Right atrium auricular region (tissue), 2 donors: ENCODE data around the gene FZD10.

GRCh38 chr12:128810019-128811233 lies 13.3 kb downstream of the SLC15A4 start:
- PRO-cap, result bidirectional peak, plus-strand start at chr12:128810745, minus-strand start at chr12:128810613
- RAMPAGE, long total RNA, 2 experiments, result no peak in any of the 2 experiments

DNA sequence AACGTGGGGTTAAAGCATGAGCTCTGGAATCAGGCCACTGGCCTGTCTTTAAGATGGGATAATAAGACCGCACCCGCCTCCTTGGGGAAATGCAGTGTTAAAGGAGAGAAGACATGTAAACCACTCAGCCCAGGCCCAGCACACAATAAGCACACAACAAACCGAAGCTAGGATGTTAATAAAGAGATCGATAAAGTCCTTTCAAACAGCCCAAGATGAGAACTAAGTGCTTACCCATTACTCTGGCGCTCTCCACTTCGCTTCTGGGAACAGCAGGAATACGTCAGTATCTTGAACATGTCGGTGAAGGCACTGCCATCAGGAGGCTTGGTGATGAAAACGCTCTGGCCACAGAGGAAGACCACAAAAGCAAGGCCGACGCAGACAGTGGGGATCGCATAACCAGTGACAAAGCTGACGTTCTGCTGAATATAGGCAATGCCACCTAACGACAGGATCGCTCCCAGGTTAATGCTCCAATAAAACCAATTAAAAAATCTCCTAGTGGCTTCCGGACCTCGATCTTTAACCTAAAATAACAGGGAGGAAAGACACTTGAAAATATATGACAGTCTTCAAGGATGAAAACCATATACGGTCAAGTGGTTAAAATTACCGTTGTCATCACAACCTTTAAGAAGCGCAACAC lies 9.1 kb downstream of the SLC15A4 start:
- PRO-cap, result no peak
- RAMPAGE, long total RNA, 2 experiments, result no peak in any of the 2 experiments

DNA sequence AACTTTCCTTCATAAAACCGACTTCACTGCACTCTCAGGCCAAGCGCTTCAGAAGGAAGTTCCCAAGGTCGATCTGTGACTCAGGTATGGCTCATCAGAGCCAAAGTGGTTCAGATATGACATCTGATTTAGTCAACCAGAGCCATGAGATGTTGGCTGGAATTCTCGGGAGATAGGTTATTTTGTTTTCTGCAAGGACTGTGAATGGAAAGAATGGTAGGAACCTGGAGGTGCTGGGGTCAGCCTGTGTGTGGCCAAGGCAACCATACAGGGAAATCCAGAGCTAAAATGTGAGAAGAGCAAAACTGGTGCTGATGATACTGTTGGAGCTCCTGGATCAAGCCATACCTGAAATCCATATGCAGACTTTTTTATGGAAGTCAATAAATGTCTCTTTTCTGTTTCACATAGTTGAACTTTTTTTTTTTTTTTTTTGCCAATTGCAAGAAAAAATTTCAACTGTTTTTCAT lies 445.8 kb downstream of the GLT1D1 start:
- PRO-cap, result no peak
- RAMPAGE, long total RNA, 2 experiments, result no peak in any of the 2 experiments

- PRO-cap, result no peak
- RAMPAGE, long total RNA, 2 experiments, result no peak in any of the 2 experiments
These were observed 203.8 kb downstream of the TMEM132D start for GRCh38 chr12:129699992-129700414.

GRCh38 chr12:130097578-130098614 lies 64.4 kb upstream of the FZD10 start:
- PRO-cap, result no peak
- RAMPAGE, long total RNA, 2 experiments, result no peak in any of the 2 experiments

- PRO-cap, result bidirectional peak, plus-strand start at chr12:130162464, minus-strand start at chr12:130162347
- RAMPAGE, long total RNA, 2 experiments, result no peak in any of the 2 experiments
These were observed at the start of gene FZD10 for GRCh38 chr12:130162294-130162880. Gene FZD10, plus strand, starts transcription at chr12:130162464.

DNA sequence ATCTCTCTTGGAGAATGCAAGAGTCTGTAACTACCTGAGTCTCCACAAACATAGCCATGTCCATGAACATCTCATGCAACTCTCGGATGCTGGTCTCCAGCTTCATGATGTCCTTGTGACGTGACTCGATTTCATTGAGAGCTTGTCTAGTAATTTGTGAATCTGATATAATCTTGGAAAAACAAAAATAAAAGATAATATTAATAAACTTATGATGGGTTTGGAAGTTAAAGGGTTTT lies 38.0 kb downstream of the STX2 start:
- PRO-cap, result no peak
- RAMPAGE, long total RNA, 2 experiments, result no peak in any of the 2 experiments

- PRO-cap, result no peak
- RAMPAGE, long total RNA, 2 experiments, result no peak in any of the 2 experiments
These were observed 267.8 kb downstream of the ADGRD1 start for GRCh38 chr12:131221352-131222074.

- PRO-cap, result no peak
- RAMPAGE, long total RNA, 2 experiments, result no peak in any of the 2 experiments
These were observed 286.0 kb downstream of the ADGRD1 start for GRCh38 chr12:131239715-131240191.

GRCh38 chr12:131242767-131243381 lies 289.2 kb downstream of the ADGRD1 start:
- PRO-cap, result no peak
- RAMPAGE, long total RNA, 2 experiments, result no peak in any of the 2 experiments

- PRO-cap, result no peak
- RAMPAGE, long total RNA, 2 experiments, result no peak in any of the 2 experiments
These were observed 49.7 kb upstream of the SFSWAP start for GRCh38 chr12:131661217-131661642.

GRCh38 chr12:131793006-131793423 lies 35.2 kb upstream of the MMP17 start:
- PRO-cap, result no peak
- RAMPAGE, long total RNA, 2 experiments, result no peak in any of the 2 experiments

GRCh38 chr12:131863057-131863489 lies 31.3 kb upstream of the ULK1 start:
- PRO-cap, result no peak
- RAMPAGE, long total RNA, 2 experiments, result no peak in any of the 2 experiments

GRCh38 chr12:131914818-131915505 lies 14.1 kb upstream of the PUS1 start:
- PRO-cap, result no peak
- RAMPAGE, long total RNA, 2 experiments, result no peak in any of the 2 experiments

- PRO-cap, result no peak
- RAMPAGE, long total RNA, 2 experiments, result no peak in any of the 2 experiments
These were observed 13.3 kb upstream of the PUS1 start for GRCh38 chr12:131915506-131916357.

DNA sequence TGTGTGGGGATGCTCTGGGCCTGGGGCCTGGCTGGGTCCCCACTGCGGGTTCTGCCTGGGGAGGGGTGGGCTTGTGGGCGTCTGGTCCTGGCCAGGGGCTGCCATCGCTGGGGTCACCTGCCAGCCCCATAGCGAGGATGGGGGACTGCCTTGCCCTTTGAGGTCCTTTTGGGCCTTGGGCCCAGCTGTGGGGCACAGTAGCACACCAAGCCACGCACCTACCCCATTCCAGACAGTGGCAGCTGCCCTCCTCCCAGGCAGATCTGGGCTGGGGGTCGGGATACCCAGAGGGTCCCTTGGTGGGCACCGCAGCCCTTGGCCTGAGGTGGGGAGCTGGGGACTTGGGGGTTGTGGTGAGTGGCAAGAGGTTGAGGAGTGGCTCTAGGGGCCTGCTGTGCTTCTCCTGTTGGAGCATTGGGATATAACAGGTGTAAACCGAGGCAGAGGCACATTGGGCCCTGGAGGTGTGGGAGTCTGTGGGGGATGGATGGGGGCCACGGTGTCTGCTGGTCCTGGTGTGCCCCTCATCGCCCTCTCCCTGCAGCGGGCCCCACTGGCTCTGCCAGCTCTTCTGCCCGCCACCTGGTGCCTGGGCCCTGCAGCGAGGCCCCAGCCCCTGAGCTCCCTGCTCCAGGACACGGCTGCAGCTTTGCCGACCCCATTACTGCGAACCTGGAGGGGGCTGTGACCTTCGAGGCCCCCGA lies 11.0 kb upstream of the PUS1 start:
- PRO-cap, result no peak
- RAMPAGE, long total RNA, 2 experiments, result no peak in any of the 2 experiments

- PRO-cap, result no peak
- RAMPAGE, long total RNA, 2 experiments, result no peak in any of the 2 experiments
These were observed 4.3 kb downstream of the PUS1 start for GRCh38 chr12:131933102-131934079.

GRCh38 chr12:132084220-132085322 lies 59.5 kb downstream of the DDX51 start:
- PRO-cap, result unidirectional peak, plus-strand start at chr12:132084285; unidirectional peak, plus-strand start at chr12:132084482; bidirectional peak, plus-strand start at chr12:132085059, minus-strand start at chr12:132084905
- RAMPAGE, long total RNA, 2 experiments, result start-site peak on the plus strand in 2 of 2 experiments, at chr12:132084275-132084320 at its widest, 36 to 40 reads per replicate

DNA sequence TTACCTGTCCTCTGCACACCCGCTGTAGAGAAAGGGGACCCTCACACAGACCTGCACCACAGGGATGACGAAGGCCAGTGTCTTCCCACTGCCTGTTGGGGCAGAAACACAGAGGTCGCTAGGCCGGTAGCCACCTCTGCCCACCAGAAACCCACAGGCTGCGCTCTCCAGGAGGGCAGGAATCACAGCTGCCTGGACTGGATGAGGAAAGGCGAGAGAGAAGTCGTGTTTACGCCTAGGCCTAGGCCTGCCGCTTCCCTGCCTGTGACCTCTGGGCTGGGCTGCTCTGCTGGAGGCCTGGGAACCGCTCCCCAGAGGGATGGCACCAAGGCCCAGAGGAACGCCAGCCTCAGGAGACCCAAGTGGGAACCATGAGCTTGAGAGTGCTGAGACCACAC lies 1.9 kb downstream of the DDX51 start:
- PRO-cap, result no peak
- RAMPAGE, long total RNA, 2 experiments, result no peak in any of the 2 experiments

- PRO-cap, result no peak
- RAMPAGE, long total RNA, 2 experiments, result no peak in any of the 2 experiments
These were observed 2.1 kb downstream of the GALNT9 start for GRCh38 chr12:132327114-132327876.